ENCODE results near the gene HEATR4.

DNA sequence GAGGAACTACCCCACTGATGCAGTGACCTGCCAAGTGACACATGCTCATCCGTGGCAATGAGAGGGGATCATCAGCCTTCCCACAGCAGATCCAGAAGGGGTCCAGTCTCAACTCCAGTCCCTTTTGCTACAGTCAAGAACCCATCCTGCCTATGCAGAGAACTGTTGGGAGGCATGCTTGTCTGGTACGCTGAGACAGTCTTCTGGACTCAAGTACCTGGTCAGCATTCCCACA lies 26.9 kb downstream of the COX16 start:
- PRO-cap, result no peak

GRCh38 chr14:70671019-70671667 lies 29.4 kb downstream of the TTC9 start:
- PRO-cap, result no peak

- PRO-cap, result no peak
Measured at GRCh38 chr14:70742218-70742786, 67.0 kb downstream of the MAP3K9 start.

- PRO-cap, result no peak
Measured at GRCh38 chr14:70755245-70755407, 54.2 kb downstream of the MAP3K9 start.

DNA sequence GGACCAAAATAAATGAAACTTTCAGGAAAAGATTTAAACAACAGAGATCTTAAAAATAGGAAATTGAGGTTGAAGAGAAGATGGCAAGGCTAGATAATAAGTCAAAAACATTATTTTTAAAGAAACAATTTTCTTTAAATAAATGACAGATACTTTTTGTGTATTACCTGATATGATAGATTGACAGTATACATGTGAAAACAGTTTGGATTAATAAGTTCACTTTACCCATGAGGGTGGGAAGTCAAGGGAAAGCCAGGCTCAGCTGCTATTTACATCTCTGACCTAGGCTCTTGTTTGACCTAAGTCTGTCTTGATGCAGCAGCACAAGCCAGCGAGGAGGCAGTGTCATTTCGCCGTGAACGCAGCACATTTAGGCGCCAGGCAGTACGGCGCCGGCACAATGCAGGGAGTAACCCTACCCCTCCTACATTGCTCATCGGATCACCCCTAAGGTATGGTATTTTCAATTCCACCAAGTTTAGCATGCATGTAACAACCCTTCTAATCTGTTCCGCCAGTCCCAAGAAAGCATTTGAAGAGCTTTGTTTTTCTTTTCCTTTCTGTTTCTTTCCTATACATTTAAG lies 81.1 kb downstream of the PCNX1 start:
- PRO-cap, result no peak

DNA sequence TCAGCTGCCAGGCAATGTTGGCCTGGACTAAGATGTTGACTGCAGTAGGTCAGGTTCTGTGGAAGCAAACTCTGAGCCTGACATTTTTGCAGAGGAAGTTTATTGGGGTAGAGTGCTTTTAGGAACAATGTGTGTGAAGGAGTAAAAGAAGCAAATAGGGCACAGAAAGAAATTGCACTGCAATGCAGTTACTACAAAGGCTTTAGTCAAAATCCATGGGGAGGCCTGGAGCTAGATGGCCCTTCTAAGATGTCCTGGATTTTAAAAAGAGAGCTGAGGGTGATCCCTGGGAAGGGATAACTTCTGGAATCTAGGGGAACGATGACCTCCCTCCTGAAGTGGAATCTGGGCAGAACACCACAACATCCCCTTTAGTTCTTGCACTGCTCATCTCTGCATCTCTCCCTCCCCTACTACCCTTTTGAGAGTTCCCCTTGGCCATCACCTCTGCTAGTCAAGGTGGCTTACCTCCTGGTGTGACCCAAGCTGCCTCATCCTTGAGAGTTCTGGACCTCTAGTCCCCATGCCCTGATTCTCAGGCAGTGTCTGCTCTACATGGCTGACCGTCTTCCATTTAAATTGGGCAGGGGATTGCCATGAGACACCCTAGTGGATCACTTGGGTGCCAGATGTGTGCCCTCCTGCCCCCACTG lies 196.8 kb upstream of the SIPA1L1 start:
- PRO-cap, result no peak

GRCh38 chr14:71235992-71236362 lies 84.3 kb upstream of the SIPA1L1 start:
- PRO-cap, result no peak

DNA sequence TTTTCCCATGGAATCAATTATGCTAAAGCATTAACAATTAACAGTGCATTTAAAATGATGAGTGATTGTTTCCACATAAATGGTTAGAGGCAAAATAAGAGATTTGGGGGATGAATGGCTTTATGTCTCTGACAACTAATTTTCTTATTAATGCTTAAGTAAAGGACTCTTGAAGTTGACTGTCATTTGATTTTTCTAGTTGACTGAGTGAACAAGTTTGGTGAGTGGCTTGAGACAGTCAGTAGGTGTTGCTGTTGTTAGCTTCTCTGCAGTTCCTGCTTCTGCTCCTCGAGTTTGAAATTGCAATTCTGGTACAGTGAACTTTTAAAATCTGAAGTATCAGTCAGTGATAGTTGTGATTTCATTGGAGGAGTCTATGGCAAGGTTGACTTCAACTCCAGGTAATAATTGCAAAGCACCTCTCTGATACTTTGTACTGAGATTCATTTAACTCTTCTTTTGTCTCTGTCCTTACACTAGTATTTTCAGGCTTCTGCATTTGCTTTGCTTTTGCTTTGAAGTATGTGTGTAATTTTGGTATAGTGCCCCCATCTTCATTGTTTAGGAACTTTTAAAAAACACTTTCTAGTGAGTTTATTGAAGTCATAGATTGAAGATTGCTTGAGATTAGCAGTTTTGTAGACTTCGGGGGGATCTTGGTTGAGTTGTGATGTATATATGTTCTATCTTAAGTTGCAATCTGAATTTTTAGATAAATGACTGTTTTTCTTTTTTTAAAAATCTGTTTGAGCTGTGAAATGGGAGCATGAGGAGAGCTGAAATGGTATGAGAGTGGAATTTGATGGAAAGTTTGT lies 2.5 kb downstream of the SIPA1L1 start:
- PRO-cap, result no peak

- PRO-cap, result no peak
Measured at GRCh38 chr14:71358121-71358794, 38.0 kb downstream of the SIPA1L1 start.

DNA sequence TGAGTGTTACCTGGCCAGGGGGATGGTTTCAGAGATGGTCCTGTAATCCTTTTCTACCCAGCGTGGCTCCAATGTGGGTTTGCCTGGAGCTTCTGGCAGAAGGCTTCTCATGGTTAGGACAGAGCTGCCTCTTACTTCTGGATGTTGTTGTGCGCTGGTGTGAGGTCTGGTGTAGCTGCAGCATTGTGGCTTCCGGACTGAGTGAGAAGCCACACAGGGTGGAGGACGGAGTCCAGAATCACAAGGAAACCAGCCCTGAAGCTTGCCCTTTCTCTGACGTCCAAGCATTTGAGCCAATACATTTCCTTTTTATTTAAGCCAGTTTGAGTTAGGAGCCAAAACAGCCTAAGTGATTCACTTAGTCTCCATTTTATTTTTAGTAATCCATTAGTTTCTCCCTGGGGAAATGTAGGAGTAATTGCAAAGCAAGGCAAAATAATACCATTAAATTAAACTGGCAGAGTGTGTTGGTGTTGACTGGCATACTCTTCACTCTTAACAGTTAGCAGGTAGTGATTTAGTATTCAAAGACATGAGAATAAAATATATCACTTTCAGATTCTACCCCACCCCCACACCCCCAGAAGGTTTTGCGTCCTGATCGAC lies 209.6 kb downstream of the SIPA1L1 start:
- PRO-cap, result unidirectional peak, minus-strand start at position 199 of the sequence

DNA sequence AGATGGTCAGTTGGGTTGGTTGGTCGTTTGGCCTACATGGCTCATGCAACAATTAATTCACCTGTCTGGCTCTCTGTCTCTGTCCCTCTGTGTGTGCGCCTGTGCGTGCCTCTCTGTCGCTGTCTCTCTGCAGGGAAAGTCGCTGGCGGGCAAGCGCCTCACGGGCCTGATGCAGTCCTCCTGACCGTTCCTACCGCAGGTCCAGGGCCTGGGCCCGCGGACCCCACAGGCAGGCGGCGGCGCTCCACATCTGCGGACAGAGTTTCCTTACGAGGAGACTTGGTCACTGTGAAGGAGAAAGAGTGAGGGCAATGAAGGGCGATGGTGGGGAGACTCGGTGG lies 331.6 kb downstream of the DPF3 start:
- PRO-cap, result no peak

DNA sequence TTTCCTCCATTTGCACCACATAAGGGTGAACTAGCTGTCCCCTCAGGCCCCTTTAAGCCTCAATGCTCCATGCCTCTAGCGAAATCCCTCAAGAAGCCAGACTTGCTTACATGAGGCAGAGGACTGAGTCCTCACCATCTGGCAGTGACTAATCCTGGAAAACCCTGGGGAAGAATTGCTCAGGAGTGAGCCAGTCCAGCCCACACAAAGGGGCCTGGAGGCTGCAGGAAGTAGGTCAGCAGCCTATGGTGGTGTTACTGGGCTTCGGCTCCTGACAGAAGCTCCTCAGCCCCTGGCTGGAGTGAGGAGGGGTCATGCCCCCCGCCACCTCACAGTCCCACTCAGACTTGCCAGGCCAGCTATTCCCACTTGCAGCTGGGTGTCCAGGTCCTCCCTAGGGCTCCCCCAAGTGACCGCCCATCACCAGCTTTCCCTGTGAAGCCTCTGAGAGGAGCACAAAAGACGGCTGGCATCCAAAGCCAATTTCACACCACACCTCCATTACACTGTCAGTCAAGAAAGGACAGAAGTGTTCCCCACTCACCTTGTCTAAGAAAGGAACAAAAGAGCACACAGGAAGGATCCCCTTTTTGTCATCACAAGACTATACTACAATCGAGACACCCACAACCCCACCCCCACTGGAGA lies 250.5 kb downstream of the DPF3 start:
- PRO-cap, result no peak

GRCh38 chr14:72714700-72715141 lies 179.2 kb downstream of the DPF3 start:
- PRO-cap, result no peak

DNA sequence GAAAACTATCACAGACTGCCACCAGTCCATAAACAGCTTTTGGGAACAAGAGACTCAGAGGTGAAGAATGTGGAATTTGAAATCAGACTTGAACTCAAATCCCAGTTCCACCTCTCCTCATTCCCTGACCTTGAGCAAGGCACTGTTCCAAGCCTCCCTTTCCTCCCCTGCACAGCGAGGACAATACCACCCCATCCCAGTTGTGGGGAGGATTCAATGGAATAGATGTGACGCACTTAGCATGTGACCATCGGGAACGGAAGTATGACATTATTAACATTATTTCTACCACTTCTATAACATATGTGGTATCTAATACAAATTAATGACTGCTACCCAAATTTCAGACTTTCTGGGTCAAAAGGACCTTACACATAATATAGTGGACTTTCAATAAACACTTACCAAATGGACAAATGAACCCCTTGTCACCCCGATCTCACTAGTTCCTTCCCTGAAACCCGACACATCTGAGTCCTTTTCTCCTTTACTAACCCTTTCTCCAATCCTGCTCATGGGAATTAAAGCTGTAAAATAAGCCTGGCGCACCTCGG lies 63.4 kb downstream of the DPF3 start:
- PRO-cap, result no peak

DNA sequence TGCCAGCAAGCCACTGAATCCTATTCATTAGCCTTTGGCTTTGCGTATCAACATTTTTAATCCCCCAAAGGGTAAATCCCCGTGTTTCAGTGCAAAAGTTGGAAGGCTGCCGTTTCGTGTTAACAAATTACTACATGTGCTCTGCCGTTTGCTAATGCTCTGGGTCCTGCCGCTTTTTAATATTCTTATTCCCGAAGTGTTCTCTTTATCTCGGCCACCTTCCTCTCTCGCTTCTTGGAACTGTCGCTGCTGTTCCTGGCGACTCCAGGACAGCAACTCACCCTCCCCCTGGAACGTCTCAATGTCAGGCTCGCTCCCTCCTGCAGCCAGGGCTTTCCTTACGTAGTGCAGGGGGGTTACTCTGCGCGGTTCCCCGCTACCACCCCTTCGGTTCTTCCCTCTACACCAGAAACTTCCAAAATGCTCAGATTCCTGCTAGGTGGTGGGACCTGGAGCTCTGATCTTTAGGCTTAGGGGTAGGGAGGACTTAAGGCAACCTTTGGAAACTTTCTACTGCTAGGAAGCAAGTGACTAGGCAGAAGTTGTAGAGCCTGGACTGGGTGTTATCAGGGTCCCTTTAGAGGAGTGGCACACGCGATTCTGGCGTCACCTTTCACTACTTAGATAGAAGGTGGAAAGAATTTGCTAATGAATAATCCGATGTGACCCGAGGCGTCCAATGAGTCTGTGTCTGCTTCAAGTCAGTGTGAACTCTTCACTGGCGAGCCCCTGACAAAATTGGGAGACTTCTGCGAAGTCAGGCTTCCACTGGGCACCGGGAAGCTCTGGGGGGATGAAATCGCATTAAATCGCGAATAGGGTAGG lies 755 bp upstream of the DPF3 start:
- PRO-cap, result no peak

- PRO-cap, result no peak
Measured at GRCh38 chr14:73140650-73141548, 4.6 kb downstream of the PSEN1 start.

- PRO-cap, result no peak
Measured at GRCh38 chr14:73491993-73492558, 1.3 kb downstream of the RIOX1 start.

DNA sequence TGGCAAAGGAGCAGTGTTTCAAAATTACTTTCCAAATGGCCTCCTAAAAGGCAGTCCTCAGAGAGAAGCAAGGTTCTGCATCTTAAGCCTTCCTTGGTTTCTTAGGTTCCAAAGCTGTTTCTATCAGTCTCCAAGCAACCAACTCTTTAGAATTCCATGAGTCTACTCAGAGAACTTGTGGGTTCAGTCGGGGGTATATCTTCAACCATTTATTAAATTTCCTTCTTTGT lies at the start of gene HEATR4:
Gene HEATR4 (minus strand): TSS at position 110 of the 230 bp plus-strand sequence.
- PRO-cap, result no peak

- PRO-cap, result no peak
Measured at GRCh38 chr14:73729416-73729809, 15.2 kb upstream of the PNMA1 start.

- PRO-cap, result no peak
Measured at GRCh38 chr14:73730929-73731287, 16.7 kb upstream of the PNMA1 start.

Data from Metastatic Pancreatic Carcinoma in the Ovary (tissue), 1 donor.